Mesothelial cell of epicardium (in vitro differentiated cells): Measurements from ENCODE around the genes FBXO10, TRMT10B and EXOSC3.

DNA sequence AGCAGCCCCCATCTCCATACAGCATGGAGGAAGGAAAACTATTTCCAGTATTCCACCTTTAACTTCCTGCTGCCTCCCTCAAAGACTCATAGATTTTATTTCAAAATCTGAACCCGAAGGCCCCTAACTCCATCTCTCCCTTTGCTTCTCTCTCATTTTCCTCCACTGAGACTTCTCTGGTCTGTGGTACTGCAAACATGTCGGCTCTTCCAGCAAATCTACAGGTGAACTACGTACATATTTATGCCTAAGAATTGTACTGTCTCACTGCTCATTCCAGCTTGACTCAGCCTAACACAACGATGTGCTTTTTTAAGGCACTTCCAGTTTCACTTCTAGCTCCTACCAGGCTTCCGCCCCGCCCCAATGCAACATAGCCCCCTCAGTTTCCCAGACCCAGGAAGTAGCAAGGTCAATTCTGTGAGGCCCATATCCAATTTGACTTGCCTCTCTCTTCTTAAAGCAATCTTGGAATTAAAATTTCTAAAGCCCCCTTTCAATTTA is 70.8 kb upstream of the RNF38 start:
- PRO-cap: no peak

DNA sequence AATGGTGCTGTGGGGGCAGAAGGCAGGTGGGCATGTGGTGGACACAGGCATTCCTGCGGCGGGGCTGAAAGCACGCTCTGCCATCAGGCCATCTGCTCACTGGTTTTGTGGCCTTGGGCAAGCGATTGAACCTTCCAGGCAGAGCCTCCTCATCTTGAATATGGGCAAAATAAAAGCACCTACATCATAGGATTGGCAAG is 183.2 kb downstream of the PAX5 start:
- PRO-cap: no peak

DNA sequence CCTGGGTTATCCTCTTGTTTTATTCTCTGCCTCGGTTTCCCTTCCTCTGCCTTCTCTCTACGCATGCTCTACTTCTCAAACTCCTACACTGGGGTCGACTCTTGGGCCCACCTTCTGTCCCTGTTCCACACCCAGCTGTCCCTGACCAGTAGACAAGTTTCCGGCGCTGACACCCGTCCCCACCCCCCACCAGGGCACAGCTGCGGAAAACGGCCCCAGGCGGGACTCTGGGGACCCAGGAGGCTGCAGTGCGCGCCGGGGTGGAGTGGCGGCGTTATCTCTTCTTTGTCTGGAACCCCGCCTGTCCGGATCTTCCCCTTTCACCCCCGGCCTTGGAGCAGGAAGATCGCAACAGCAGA is 4.9 kb downstream of the PAX5 start:
- PRO-cap: no peak

DNA sequence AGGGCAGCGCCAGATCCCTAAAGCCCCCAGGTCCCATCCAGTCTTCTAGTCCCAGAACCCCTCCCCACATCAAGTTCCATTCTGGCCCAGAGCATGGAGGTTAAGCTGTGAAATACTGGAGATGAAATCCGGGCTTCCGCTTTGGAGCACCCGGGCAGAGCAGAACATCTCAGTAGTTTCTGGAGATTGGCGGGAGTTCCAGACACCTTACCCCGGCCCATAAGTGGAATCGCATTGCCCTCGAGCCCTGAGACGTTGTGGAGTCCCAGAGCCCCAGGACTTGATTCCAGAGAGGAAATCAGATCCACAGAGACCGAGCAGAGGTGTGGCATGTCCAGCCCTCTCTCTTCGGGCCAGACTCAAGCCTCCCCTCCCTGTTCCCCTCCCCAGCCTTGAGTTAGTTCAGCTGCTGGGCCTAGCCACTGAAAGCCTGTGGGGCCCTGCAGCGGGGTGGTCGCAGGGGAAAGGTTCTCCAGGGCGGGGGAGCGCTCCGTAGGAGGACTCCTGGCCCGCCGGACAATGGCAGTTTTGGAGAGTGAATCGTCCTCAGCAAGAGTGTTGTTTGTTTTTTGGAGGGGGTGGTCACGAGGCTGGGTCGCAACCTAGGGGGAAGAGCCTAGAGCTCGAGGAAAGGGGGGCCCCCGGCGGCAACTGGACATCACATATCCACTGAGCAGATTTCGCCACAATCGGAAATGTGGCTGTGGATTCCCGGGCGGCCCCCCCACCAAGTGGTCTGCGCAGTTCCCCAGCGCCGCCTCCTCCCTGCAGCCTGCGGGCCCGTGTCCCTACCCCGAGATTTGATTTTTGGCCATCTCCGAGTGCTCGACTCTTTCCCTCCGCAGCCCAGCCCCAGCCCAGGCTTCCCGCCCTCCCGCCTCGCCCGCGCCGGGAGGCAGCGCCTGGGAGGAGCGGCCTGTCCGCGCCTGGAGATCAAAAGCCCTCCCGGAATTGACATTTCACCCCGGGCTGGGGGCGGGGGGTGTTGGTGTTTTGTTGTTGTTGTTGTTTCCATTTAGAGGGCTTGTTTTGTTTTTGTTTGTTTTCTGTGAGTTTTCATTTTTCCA is 1.2 kb upstream of the PAX5 start:
- PRO-cap: no peak

DNA sequence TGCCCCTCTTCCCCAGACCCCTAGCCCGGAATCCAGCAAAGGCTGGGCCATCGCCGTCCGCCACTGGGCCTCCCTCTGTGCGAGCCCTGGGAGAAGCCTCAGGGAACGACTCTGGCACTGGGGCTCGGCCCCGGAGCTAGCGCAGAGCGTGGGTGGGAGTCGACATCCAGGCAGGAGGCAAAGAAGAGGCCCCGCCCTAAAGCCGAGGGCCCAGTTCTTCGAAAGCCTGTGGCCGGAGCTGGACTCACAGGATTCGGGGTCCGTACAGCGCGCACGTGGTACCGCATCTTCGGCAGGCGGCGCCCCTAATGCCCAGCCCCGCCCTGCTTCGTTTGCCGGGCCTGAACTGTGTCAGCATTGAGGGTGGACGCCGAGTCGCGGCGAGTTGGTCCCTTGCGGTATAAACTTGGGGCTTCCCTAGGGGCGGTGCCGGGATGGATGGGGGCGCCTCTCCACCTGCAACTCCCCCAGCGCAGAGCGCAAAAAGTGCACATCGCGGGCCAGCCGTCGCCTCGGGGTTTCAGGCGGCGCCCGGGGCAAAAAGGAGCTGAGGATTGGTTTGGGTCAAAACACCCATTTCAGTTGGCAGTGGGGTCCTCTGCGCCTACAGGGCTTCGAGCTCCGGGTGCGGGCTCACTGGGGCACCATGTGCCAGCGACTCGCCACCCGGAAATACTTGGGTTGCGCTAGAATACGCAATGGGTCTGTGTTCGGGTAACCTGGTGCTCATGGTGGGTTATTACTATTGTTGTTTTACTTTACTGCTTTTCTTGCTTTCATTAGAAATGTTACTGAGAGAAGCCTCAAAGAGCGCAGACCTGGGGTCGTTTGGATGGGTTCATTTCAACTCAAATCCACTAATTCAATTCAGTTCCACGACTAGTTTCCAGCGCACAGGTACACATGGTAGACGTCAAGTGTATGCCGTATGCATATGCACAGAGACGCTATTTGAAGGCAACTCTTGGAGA is 3.8 kb upstream of the PAX5 start:
- PRO-cap: no peak

GRCh38 chr9:37156663-37157299 is 36.4 kb downstream of the ZCCHC7 start:
- PRO-cap: no peak

GRCh38 chr9:37200404-37201051 is 80.2 kb downstream of the ZCCHC7 start:
- PRO-cap: no peak

- PRO-cap: no peak
These were observed 128.4 kb upstream of the GRHPR start for GRCh38 chr9:37294000-37294612.

GRCh38 chr9:37433410-37434725 is 11.4 kb downstream of the GRHPR start:
- PRO-cap: no peak

- PRO-cap: bidirectional peak, plus-strand start at chr9:37465537, minus-strand start at chr9:37465410
These were observed 160 bp upstream of the ZBTB5 start for GRCh38 chr9:37465496-37465723.

DNA sequence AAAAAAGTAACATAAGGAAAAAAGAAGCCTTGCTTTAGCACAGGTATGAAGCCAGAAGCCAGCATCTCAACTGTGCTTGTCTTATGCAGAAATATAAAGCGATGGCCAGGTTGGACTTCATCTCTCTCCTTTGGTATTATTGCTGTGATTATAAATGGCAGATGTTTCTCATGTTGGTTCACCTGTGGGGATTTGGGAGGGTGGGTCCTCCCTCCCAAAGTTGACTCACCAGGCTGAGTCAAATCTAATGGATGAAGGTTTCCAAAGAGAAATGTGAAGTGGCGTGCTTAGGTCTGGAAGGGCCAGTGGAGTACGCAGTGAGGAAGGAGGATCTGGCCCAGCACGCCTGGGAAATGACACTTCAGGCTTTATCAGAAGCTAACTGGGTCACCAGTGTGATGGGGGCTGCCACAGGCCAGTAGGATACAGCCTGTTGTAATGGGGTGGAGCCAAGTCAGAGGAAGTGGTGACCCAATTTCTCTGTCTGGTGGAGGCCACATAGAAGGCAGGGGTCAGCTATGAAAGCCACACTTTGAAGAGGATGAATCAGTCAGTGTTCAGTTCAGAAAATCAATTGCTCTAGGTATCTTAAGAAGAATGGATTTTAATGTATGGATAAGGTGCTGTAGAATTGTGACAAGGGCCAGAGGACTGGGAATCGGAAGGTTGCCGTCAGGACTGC is 18.0 kb downstream of the POLR1E start:
- PRO-cap: no peak

GRCh38 chr9:37575986-37576836 is at the start of gene FBXO10:
Gene FBXO10, minus strand, starts transcription at chr9:37576380.
- PRO-cap: no peak

GRCh38 chr9:37753443-37754410 is at the start of gene TRMT10B:
Gene TRMT10B, plus strand, starts transcription at chr9:37753805.
- PRO-cap: no peak

- PRO-cap: bidirectional peak, plus-strand start at chr9:37785150, minus-strand start at chr9:37784973
These were observed at the start of gene EXOSC3 for GRCh38 chr9:37784391-37785524. Gene EXOSC3, minus strand, starts transcription at chr9:37785064.

GRCh38 chr9:37801120-37801943 is 735 bp downstream of the DCAF10 start:
- PRO-cap: no peak

DNA sequence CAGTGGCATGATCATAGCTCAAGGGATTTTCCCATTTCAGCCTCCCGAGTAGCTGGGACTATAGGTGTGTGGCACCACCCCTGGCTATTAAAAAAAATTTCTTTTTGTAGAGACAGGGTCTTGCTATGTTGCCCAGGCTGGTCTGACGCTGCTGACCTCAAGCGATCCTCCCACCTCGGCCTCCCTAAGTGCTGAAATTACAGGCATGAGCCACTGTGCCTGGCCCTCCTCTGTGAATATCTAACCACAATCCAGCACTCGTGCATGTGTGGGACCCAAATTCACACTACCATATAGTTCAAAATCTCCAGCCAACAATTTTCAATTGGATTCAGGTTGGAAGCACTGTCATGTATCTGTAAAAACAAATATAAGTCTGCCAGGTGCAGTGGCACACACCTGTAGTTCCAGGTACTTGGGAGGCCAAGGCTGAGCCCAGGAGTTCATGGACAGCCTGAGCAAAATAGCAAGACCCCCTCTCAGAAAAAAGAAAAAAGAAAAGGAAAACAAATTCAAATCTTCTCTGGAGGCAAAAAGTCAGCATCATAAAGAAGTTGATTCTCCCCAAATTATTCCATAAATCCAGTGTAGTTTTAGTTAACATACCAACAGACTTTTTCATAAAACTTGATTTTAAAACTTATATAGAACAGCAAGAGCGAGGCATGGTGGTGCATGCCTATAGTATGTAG is 27.5 kb downstream of the DCAF10 start:
- PRO-cap: no peak

GRCh38 chr9:37861355-37862094 is 42.4 kb downstream of the SLC25A51 start:
- PRO-cap: no peak

- PRO-cap: no peak
These were observed 63.3 kb upstream of the SLC25A51 start for GRCh38 chr9:37967230-37967646.

DNA sequence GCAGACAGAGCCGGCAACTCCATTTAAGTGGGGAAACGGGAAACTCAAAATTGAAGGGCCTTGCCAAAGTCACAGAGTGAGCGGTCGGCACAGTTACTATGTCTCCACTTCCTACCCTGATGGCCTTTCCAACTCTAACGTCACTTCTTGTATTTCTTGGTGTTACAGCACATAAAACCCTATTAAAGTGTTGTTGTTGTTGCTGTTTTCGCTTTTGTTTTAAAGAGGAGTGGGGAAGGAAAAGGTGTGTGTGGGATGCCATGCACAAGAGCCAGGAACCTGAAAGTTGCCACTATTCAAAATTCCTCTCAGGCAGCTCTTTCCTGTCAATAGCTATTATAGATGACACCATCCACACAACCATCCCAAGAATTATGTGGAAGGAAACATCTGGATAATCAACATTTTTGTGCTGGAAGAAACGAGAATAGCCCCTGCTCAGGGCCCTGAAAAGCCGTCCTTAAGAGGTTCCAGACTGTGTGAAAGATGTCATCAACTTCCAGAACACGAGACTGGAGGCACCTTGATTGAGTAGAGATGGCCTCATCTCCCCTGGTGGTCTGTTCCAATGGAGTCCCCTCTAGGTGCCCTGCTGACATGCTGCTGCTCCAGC is 79.3 kb downstream of the SHB start:
- PRO-cap: no peak

DNA sequence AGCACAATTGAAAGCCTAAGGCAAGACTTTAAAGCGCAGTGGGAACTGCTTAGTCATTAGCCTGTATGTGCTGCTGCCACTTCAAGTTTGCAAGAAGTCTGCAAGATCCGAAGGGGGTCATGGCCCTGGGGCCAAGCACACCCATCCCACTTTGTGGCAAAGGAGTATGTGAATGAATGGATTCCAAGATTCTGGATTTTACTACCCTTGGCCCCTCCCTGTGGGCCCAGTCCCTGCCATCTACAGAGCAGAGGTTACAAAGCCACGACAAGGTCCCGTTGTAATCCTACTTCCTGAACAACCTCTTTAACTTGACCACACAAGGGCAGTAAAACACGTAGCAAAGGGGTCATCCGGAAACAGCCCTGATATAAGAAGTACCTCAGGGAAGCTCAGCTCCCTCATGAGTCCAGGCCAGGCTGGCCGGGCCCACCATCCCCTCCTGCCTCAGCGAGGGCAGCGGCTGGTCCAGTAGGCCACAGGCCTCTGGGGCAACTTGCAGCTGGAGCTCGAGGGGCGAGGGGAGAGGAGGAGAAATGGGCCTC is 29.6 kb downstream of the SHB start:
- PRO-cap: no peak